ENCODE data around the genes SRSF1, MTMR4 and PTRH2.

GRCh38 chr17:57604527-57606018, 140.0 kb downstream of the CCDC182 start:
- PRO-cap, result no peak

GRCh38 chr17:57662707-57663824, 82.0 kb downstream of the CCDC182 start:
- PRO-cap, result no peak

DNA sequence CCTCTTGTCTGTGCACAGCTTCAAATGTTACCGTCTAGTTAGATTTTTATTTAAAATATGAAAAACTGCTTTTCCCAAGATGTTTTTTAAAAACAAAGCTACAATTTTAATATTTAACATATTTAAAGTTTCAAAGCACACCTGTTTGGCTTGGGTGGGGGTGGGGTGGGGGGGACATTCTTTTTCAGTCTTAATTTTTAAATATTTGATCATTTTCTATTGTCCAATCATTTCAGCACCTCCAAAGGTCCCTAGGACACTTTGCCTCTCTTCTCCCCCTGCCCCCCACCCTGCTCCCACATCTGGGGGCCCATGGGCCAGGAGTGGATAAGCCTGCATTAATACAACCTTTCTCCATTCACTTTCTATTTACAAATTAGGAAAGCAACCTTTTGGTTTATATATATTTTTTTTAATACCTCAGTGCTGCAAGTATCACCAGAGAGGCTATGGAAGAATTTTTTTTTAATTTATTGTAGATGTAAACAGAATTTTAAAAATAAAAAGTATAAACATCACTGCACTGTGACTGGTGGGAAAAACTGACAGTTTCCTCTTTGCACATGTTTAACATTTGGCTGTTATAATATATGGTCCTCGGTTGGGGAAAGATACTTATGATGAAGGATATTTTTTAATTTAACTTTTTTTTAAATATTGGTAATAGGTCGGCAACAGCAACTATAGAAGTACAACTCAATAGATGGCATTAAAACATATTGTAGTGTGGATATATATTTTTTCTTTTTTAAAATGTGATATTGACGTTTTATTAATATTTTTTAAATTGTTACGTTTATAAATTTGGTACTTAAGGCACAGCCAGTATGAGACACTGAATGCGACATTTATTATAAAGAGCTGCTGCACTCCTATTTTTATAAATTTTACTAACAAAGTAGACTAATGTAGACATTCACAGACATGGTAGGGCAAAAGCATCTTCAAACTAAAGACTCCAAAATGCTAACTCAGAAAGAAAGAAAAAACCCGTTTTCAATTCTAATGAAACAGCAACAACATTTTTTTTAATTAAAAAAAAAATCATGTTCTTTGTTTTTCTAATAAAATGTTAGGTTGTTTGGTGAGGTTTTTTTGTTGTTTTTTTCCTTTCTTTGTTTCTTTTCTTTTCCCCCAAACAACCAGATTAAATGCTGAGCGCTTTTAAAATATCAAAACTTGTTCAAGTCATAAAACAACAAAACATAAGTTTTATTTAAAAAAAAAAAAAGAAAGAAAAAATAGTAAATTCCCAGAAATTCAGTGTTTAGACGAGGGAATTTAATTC, 64.1 kb downstream of the CCDC182 start:
- PRO-cap, result no peak

- PRO-cap, result no peak
These were observed 59.7 kb downstream of the CCDC182 start for GRCh38 chr17:57685262-57686006.

- PRO-cap, result no peak
These were observed 12.1 kb downstream of the CUEDC1 start for GRCh38 chr17:57943059-57943519.

- PRO-cap, result no peak
These were observed 11.5 kb downstream of the CUEDC1 start for GRCh38 chr17:57943685-57944166.

DNA sequence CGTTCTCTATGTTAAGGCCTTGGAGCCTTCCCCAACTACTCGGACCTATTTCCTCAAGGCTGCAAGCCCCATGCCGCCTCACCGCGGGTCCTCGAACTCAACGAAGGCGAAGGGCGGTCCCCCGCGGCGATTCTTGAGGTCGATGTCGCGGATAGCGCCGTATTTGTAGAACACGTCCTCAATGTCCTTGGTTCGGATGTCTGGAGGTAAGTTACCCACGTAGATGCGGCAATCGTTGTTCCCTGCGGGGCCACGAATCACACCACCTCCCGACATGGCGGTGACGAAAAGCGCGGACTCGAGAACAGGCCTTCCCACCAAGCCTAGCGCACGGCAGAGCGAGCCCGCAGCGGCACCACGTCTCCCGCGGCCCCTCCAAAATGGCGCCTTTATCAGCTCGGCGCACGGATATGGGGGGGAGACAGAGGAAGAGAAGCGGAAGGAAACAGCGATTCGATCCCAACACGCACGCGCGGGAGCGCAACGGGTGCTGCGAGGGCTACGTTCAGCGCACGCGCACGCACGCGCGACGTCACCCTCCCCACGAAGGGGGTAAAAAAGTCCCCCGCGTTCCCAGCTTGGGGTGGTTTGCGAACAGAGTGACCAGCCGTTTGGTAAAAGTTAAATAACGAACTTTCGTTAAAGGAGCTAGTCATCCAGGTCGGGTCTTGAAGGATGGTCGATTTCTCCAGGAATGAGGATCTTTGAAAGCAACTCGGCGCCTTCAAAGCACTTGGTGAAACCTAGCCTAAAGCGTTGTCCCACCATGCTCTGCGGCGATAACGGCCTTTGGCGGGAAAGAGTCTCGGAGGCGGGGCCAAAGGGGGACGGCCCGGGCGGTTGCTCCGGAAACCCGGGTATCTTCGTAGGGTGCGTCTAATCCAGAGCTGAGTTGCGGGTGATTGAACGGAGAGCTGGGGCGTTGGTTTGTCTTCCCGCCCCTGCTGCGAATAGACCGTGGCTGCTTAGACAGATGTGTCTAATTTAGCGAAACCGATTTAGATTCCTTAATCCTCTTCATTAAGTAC, at the start of gene SRSF1:
Gene SRSF1, minus strand, starts transcription at position 385 of the 1,028 bp plus-strand sequence.
- PRO-cap, result bidirectional peak, plus-strand start at position 570 of the sequence, minus-strand start at position 382 of the sequence; bidirectional peak, plus-strand start at position 890 of the sequence, minus-strand start at position 696 of the sequence

DNA sequence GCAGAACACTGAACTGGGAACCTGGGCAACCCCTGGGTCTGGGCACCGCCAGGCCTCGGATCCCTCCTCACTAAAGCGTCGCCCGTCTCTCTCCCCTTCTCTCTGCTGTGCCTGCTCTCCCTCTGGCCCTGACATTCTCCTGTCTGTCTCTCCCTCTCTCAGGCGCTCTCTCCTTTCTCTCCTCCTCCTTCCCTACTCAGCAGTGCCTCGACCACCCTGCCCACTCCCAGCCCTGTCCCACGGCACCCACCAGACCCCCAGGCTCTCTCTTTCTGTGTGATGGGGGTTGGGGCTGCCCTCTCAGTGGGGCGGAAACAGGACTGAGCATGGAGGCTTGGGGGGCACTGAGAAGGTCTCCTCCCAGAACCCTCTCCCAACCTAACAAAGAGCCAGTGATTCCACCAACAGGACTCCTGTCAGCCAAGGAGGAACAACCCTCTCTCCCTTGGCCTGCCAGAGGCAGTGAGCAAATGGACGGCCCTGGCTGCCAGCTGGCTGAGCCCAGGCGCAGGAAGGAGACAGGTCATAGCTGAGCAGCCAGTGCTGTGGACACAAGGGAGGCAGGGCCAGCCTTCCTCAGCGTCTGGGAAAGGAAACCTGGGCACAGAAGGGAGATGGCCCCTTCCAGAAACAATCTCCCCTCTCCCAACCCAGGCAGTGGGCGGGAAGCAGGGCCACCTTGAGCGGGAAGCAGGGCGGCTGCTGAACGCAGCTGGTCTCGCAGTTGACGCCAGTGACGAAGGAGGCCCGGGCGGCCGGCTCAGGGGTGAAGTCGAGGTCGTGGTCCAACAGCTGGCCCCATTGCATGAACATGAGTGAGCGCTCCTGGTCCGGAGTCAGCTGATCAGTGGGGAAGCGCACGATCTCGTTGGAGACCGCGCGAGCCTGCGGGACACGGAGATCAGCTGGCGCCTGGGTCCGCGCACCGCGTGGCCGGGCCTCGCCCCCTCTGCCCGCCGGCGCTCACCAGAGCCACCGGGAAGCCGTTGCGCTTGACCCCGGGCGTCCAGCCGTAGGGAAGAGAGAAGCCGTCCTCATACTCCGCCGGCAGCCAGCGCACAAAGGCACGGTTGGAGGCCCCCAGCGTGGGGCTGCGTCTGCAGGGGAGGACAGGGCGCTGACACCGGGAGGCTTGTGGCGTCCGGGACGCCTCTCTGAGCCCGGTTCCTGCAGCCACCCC, 2.0 kb downstream of the MPO start:
- PRO-cap, result no peak

GRCh38 chr17:58326614-58327337, 1.8 kb downstream of the TSPOAP1 start:
- PRO-cap, result no peak

GRCh38 chr17:58329335-58329645, 695 bp upstream of the TSPOAP1 start:
- PRO-cap, result no peak

- PRO-cap, result no peak
These were observed 5.3 kb upstream of the TSPOAP1 start for GRCh38 chr17:58333750-58334349.

GRCh38 chr17:58334987-58335811, 6.6 kb upstream of the TSPOAP1 start:
- PRO-cap, result no peak

DNA sequence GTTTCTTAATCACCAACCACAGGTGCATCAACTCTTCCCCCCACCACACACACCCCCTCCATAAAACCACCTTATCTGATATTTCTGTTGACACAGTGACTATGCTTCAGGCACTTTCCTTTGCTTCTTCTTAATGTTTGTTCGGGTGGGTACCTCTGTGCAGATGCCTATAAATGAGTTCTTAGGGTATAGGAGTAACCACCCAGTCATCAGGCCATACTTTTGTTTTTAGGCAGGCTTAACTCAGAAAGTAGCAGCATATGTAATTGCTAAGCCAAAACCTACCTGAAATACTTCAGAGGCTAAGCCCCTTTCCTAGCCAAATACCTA, 29.4 kb downstream of the RNF43 start:
- PRO-cap, result no peak

GRCh38 chr17:58513919-58515030, at the start of gene MTMR4:
Gene MTMR4, minus strand, starts transcription at chr17:58514638.
- PRO-cap, result unidirectional peak, minus-strand start at chr17:58514591

DNA sequence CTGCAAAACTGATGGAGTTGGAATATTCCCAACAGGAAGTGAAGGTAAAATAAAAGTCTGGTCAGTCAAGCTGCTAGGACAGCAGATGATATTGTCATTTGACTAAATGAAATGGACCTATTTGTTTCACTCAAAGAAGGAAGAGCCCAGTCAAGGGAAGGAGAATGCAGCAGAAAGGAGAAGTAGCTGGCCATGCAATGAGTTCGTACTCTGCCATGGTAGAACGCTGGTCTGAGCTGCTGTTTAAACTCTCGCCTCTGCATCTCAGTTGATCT, 15.6 kb upstream of the YPEL2 start:
- PRO-cap, result no peak

DNA sequence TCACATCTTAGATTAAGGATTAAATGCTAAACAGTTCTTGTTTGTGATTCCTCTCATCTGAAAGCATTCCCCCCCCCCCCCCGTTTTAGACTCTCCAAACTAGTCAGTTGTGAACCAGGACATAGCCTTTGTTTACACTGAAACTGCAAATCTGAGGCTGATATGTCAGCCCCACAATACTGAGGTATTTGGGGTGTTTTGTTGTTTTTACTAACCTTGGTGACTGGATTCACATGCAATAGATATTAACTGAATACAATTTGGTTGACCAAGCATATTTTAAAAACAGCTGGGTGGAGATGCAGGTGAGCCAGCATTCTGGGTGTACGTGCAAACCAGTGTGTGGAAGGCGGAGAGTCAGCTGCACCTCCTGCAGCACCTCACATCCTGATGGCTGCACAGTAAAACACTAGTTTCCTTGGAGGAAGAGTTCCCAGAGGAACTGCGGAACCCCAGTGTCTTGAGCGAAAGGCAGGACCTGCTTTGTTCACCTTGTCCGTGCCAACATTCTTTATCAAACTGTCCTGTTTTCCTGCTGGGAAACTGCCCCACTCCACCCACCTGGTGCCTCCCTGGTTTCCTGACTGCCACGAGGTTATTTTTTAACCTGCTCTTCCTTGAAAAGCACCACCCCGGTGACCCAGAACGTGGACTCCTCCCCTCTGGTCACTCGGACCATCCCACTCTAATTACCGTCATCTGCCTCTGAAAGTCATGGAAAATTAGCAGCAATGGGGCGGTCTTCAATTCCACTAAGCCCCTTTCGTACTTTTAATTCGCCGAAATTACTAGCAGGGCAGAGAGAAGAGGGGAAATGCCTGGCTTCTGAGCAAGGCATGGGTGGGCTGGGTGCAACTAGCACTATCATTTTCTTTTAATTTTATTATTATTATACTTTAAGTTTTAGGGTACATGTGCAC, 1.1 kb upstream of the YPEL2 start:
- PRO-cap, result no peak

DNA sequence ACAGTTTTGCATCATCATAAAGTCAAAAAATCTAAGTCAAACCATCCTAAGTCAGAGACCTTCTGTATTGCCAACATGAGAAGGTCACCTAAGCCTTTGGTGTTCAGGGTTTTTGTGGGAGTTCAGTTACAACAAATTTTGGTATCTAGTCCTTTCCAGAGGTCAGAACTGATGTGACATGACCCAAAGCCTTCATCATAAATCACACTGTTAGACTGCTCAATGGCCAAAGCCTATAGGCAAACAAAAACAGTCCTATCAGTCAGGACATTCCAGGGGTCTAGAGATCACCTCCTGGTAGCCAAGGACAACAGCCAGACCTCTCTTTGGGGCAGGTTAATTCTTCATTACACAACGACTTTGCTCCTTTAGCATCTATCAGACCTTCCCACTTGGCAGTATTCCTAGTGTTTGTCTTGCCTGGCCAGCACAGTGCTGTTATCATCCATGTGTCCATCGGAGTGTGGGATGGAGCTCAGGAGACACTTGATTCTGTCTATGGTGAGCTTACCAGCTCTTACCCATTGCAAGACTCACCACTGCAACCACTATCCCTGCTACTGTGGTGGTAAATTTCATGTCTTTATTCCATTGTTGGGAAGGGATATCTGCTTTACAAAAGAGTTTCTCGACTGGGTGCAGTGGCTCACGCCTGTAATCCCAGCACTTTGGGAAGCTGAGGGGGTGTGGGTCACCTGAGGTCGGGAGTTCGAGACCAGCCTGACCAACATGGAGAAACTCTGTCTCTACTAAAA, 95.6 kb upstream of the DHX40 start:
- PRO-cap, result no peak

DNA sequence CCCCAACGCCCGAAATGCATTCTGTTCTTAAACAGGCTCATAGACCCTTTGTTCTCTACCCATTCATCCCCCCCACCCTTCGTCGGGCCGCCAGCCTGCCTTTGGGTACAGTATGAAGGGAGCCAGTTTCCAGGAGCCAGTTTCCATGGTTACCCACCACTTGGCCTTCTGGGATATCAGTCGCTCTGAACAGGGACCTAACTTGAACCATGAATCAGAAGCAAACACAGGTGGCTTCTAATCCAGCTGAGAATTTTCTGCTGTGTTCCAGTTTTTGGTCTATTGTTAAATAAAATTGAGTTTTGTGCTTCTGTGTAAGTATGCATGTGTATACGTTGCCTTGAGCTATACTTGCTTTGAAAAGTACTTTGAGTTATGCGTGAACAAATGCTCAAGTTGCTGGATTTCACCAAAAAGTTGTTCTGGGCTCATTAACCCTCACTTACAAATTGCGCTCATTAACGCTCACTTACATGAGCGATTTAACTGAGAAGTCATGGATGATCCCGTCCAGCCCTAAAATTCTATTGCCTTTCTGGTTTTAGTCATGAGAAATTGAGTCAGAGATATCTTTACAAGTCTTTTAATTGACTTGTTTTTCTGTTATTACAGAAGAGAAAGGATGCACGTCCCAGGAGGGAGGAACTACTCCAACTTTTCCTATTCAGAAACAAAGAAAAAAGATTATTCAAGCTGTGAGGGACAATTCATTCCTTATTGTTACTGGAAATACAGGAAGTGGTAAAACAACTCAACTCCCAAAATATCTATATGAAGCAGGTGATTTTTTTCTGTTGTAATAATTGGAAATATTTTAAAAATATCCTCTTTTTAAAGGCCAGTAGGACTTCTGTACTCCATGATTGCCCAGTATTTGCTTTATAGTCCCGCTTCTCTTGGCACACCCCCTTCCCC, 862 bp downstream of the DHX40 start:
- PRO-cap, result no peak

DNA sequence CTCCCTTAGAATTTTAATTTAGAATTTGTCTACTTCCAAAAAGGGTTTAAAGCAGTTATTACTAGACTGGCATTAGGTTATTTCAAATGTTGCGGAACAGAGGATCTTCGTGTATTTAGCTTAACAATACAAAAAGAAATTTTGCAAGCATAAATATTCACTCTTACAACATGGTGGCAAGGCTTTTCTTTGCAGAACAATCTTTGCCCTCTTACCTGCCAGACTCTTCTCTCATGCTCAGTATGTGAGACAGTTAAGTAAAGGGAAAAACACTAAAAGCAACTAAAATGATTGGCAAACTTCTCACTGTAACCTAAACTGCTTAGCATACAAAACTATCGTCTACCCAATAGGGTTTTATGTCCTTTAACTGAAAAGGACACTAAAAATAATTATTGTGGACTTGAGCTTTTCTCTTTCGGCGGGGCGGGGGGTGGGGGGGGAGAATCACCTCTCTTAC, 1.6 kb upstream of the CLTC start:
- PRO-cap, result no peak

- PRO-cap, result bidirectional peak, plus-strand start at chr17:59707665, minus-strand start at chr17:59707411
These were observed at the start of gene PTRH2 for GRCh38 chr17:59706936-59707788. Gene PTRH2, minus strand, starts transcription at chr17:59707430.